Cardiac ventricle fibroblast (primary cell): Measurements from ENCODE around the genes SLC25A4 and UFSP2.

GRCh38 chr4:184418338-184418875 is 55.9 kb downstream of the IRF2 start:
- RAMPAGE, long total RNA = no peak

GRCh38 chr4:184447712-184448245 is 26.6 kb downstream of the IRF2 start:
- RAMPAGE, long total RNA = no peak

GRCh38 chr4:184448647-184449608 is 25.4 kb downstream of the IRF2 start:
- RAMPAGE, long total RNA = no peak

- RAMPAGE, long total RNA = no peak
Observed at GRCh38 chr4:184733062-184733617, 756 bp downstream of the CENPU start.

GRCh38 chr4:184750061-184750609 is 16.2 kb upstream of the CENPU start:
- RAMPAGE, long total RNA = no peak

DNA sequence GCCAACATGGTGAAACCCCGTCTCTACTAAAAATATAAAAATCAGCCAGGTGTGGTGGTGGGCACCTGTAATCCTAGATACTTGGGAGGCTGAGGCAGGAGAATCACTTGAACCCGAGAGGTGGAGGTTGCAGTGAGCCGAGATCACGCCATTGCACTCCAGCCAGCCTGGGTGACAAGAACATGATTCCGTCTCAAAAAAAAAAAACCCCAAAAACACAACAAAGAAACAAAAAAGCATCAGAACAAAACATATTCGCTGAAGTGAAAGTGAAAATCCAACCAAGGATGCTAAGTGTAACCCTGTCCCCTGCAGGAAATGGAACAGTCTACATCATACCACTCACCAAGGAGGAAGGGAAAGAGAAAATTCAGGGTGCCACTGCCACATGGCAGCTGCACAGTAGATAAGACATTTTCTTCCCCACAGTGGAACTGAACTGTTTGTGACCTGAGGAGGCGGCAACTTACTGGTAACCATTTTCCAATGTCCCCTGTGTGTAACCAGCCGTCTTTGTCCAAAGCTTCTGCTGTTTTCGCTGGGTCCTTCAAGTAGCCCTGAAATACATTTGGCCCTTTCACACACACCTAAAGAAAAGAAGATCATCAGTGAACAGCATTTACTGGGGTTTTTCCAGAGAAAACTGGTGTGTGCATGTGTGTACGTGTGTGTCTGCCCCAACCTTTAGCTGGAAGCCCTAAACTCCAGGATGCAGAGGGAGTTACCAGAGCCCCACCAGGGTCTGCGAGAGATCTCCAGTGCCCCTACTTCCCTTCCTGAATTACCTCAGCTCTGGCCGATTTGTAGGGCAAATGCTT is 28.2 kb upstream of the CENPU start:
- RAMPAGE, long total RNA = no peak

GRCh38 chr4:184792899-184794147 is 32.4 kb downstream of the ACSL1 start:
- RAMPAGE, long total RNA = no peak

- RAMPAGE, long total RNA = no peak
Observed at GRCh38 chr4:184894238-184894737, 68.5 kb upstream of the ACSL1 start.

GRCh38 chr4:184895066-184895474 is 69.3 kb upstream of the ACSL1 start:
- RAMPAGE, long total RNA = no peak

DNA sequence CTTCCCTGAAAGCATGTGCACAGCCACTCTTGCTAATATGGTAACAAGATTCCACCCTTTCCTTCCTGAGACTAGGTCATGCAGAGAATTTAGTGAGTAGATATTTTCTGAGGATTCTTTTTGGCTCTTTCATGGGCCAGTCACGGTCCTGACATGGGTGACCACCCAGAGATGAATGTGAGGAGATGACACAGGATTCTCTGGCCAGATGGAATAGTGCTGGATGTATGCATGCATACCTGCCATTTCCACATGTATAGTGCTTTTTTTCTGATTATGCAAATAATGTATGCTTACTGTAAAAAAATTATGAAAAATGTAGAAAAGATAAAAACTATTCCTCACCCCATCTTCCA is 69.7 kb upstream of the ACSL1 start:
- RAMPAGE, long total RNA = no peak

DNA sequence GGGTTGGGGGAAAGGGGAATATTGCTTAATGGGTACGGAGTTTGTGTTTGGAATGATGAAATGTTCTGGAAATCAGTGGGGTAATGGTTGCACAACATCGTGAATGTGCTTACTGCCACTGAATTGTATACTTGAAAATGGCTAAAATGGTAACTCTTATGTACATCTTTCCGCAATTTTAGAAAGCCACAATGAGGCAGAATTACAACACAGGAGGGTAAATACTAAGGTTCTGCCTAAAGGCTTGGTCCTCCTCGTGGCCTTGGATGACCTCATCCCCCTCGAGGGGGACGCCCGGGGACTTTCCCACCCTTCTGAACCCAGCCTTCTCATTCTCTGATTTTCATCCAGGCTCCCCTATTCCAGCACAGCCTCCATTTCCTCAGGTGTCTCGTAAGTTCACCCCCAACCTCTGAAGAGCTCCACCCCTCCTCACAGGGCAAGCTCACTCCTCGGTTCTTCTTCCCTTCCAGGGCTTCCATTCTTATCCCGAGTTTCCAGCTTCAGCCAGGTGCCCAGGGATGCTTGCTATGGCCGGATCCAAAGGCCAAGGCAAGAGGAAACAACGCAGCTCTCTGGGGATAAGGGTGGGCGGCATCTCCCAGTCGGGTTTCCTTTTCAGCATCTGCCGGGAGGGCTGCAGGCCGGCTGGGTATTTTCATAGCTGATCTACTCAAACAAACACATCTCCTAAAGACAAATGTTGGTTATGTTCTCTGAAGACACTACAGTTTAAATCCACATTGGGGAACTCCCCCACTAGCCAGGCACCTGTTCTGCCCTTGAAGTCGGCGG is 71.3 kb upstream of the ACSL1 start:
- RAMPAGE, long total RNA = no peak

GRCh38 chr4:185018669-185019009 is 349 bp downstream of the HELT start:
- RAMPAGE, long total RNA = no peak

- RAMPAGE, long total RNA = no peak
Observed at GRCh38 chr4:185143085-185144225, at the start of gene SLC25A4. Gene SLC25A4, plus strand, starts transcription at chr4:185143266.

DNA sequence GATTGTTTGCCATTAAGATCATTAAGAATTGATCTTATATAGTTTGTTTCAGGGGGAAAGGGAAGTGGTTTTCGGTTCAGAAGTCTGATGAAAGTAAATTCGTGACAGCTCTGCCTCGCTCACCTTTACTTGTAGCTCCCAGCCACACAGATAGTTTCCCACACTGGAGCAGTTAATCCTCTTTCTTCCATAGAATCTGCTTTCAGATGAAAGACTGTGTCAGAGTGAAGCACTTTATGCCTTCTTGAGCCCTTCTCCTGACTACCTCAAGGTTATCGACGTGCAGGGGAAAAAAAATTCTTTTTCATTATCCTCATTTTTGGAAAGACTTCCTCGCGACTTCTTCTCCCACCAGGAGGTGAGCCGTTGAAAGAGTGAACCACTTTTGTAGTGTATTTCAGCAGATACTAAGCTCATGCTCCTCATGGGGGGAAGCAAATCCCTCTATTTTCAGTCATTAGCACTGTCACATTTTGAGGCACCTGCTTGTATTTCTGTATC is 44.4 kb downstream of the LRP2BP start:
- RAMPAGE, long total RNA = no peak

- RAMPAGE, long total RNA = no peak
Observed at GRCh38 chr4:185411584-185412094, 14.1 kb downstream of the UFSP2 start.

- RAMPAGE, long total RNA = no peak
Observed at GRCh38 chr4:185425130-185426101, at the start of gene UFSP2. Gene UFSP2, minus strand, starts transcription at chr4:185425964.

- RAMPAGE, long total RNA = no peak
Observed at GRCh38 chr4:185534466-185535316, 616 bp downstream of the PDLIM3 start.

GRCh38 chr4:185578359-185578785 is 43.1 kb upstream of the PDLIM3 start:
- RAMPAGE, long total RNA = no peak

- RAMPAGE, long total RNA = no peak
Observed at GRCh38 chr4:185587154-185588426, 52.3 kb upstream of the PDLIM3 start.

DNA sequence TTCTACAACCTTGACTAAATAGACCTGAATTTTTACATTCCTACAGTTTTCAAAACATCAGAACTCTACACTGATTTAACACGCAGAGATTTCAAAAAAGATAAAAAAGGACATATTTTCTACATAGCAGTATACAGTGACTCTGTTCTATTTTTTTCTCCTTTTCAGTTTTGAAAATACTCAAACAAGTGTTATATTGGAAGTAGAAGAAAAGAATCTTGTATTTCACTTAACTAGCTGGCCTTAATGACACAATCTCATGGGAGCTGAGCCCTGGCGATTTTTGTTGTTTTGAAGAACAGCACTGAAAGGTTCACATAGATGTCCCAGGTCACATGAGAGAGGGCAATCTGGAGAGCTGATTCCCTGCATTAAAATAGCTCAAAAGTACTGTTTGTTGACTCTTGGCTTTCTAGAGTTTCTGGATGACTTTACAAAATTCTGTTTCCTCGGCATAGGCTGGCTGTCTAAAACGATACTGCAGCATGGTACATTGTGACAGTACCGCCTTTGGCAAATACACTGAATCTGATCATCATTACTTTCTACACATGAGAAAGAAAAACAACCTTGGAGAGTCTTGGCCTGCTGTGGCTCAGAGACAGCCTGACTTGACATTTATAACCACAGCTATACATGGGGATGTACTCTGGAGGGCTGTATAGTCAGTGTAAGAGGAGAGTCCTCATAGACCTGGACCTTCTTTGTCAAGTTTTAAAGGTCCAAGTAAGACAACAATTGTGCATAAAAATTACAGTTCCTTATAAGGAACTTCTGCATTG is 119.7 kb upstream of the PDLIM3 start:
- RAMPAGE, long total RNA = no peak